ENCODE data around the genes TECPR1 and TRRAP.

- PRO-cap = no peak
Measured at GRCh38 chr7:95511701-95512144, 26.0 kb downstream of the ASB4 start.

- PRO-cap = no peak
Measured at GRCh38 chr7:95598940-95599228, 2.6 kb upstream of the PDK4 start.

- PRO-cap = no peak
Measured at GRCh38 chr7:96169418-96169727, 152.5 kb downstream of the SLC25A13 start.

GRCh38 chr7:96220762-96221295 lies 101.1 kb downstream of the SLC25A13 start:
- PRO-cap = no peak

DNA sequence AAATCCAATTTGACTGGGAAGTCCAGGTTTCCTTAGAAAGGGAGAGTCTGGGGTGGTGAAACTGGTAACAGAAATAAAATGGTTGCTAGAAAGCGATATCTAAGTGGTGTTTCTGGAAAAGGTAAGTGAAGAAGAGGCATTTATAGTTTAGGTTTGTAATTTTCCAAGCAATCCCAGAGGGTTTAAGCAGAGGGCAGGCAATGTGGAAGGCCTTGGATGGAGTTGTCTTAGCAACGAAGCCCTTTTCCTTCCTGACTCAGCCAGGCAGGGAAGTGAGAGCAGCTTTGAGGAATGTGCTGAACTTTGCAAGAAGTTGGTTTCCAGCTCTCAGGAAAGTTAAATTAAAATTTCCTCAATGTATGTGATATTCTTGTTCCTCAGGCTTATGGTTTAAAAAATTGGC lies 66.7 kb upstream of the SLC25A13 start:
- PRO-cap = no peak

GRCh38 chr7:96401245-96401679 lies 79.4 kb upstream of the SLC25A13 start:
- PRO-cap = no peak

DNA sequence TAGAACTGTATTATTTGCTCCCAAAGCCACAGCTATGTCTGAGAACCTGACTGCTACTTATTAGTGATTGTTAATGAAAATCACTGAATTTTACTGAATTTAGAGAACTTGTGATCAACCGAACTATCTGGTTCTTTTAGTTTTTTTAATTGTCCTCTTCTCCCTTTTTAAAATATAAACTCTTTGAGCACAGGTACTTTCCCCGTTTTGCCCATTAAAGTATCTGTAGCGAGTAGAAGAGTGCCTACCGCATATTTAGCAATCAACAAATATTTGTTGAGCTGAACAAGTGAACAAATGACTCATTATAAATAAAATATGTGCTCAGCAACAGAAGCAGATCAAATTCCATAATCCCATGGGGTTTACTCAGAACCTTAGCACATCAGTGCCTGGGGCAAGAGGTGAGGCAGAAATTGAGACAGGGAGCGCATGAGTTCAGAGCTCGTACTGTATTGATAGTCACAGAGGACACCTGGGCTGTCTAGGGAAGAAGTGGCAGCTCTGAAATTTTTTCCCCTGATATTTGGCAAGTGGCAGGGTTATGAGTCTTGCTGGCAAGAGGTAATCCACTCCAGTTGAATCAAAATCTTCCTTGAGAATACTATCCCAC lies 161.0 kb downstream of the SEM1 start:
- PRO-cap = no peak

DNA sequence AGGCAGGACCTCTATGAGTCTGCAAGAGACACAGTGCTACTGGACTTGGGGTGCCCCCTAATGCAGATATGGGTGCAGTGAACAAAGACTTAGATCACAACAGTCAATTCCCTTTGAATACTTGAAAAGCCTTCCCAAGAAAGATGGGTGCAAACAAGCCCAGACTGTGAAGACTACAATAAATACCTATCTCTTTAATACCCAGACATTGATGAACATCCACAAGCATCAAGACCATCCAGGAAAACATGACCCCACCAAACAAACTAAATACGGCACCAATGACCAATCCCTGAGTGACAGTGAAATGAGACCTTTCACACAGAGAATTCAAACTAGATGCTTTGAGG lies 129.0 kb upstream of the DLX6 start:
- PRO-cap = no peak

GRCh38 chr7:97027182-97027520 lies 2.5 kb upstream of the DLX5 start:
- PRO-cap = no peak

DNA sequence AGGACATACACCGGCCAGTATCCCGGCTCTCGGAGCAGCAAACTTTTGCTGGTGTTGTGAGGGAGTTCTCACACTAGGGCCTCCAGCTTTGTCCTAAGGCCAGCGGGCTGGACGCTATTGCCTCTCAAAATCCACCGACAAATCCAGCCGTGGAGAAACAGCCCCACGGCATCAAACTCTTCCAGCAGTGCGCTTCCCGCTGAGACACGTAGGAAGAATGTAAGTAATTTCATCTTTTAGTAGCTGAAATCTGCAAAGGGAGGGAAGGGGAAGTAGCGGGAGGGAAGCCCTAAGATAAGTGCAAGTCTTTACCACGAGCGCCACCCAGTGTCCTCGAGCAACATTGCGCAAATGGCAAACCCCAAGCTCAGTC lies 2.9 kb upstream of the DLX5 start:
- PRO-cap = no peak

DNA sequence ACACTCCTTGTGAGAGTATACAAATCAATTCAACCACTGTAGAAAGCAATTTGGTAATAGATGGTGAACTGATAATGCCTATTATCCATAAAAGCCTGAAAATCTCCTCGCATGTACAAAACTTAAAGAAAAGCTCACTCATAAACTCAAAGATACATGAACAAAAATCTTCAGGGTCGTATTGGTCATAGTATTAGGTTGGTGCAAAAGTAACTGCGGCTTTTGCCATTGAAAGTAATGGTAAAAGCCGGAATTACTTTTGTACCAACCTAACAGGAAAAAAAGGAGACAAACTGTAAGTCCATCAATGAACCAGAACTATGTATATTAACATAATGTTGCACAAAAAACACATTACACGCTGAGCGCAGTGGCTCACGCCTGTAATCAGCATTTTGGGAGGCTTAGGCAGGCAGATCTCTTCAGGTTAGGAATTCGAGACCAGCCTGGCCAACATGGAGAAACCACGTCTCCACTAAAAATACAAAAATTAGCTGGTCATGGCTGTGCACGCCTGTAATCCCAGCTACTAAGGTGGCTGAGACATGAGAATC lies 173.9 kb downstream of the SDHAF3 start:
- PRO-cap = no peak

- PRO-cap = no peak
Measured at GRCh38 chr7:98203106-98203815, 8.0 kb upstream of the BHLHA15 start.

DNA sequence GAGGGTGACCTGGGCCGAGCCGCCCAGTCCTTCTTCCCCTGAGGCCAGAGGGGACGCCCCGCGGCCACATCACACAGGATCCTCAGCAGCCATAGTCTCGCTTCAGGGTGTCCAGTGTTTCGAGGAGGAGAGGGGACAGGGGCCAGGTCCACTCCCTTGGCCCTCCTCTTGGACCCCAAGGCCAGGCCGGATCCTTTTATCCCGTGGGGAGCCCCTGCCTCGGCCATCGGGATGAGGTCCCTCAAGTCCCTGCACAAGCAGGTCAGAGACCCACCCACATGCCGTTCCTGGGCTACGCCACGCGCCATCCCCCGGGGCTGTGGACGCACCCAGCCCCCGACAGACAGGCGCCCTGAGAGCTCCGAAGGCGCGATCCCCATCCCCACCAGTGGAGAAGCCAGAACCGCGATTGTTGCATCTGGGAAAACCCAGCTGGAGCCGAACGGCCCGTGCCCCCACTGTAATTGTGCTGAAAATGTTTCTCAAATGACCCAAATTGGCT lies 3.7 kb downstream of the BHLHA15 start:
- PRO-cap = no peak

DNA sequence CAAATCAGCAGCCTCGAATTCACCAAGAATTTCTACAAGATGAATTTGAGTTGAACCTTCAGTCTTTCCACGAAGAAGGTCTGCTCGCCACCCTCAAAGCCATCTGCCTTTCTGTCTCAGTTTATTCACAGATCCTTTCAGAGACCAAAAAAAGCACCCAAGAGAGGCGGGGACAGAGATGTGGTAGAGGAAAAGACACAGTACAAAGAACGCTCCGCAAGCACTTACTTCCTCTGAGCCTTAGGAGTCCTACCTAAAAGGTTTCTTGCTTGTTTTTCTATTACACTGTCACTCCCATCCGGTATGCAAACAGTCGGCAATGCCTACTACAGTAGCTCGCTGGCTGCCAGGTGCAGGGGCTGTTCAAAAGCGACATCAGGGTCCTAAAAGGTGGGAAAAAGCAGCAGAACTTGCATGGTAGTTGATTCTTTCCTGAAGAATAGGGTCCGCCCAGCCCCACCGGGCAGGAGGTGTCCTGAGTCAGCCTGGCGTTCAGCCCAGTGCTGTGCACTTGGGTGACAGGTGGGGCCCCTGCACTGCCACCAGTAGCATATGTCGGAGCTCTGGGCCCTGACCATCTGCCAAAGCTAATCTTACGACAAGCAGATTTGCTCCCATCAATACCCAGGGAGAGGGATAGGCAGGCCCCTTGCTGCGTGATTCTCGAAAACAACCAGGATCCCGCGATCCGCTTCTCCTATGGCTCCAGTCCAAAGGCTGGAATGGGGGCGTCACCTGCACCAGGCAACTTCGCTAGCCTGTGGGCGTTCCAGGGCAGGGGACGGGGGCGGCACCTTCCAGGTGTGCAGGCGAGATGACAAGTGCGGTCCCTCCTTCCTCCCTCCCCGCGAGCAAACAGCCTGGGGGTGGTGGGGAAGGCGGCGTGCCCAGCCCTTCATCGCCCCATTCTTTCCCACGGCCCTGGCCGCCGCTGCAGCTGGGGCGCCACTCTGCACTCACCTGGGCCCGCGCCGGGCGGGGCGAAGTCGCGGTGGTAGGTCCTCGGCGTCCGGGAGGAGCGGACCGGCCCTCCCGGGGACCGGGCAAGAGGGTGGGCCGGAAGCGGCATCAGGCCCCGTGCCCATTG lies at the start of gene TECPR1:
Gene TECPR1 (minus strand): TSS at position 1,067 of the 1,087 bp plus-strand sequence.
- PRO-cap = bidirectional peak, plus-strand start outside the sequence, minus-strand start at position 1,010 of the sequence

DNA sequence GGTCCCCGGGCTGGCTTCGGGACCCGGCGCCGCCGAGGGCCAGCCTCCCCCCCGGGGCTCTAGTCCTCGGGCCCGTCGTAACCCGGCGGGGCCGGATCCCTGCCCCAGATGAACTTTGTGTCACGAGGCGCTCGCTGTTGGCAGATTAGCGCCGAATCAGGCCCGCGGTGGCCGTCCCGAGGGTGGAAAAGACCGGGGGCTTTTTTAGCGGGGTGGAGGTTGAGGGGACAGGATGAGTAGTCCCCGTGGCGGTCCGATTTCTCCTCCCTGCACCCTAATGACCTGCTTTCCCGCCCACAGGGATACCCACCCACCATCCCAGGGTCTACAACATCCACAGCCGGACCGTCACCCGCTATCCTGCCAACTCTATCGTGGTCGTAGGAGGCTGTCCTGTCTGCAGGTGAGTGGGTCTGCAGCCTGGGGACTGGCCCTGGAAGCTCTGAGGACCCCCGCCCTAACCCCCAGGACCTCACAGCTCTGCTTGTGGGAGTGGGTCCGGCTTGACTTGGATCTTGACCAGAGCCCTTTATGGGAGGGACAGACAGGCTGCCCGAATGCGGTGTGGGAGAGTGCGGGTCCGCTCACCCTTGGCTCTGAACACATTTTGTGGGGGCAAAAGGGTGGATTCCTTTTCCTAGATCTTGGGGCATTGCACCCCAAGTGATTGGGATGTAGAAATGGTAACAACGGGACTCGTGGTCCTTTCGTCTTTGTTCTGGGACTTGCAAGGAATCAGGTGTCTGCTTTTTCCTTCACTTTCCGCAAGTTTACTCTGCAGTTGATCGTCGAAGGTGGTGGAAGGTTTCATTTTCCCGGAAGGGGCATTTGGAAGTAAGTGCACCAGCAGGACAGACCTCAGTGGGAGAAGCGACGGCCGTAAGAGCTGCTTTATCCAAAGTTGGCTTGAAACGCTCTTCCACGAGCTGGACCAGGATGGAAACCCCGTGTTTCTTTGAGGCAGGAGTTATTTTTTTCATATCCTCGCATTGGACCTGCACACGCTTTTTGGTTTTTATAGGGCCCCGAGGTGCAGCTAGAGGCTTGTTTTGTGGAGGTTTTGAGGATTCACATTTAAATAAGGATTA lies 909 bp downstream of the BRI3 start:
- PRO-cap = no peak

GRCh38 chr7:98335656-98336182 lies 54.2 kb downstream of the BRI3 start:
- PRO-cap = no peak

GRCh38 chr7:98366602-98366991 lies 34.3 kb downstream of the BAIAP2L1 start:
- PRO-cap = no peak

GRCh38 chr7:98470509-98471107 lies 69.7 kb upstream of the BAIAP2L1 start:
- PRO-cap = no peak

- PRO-cap = no peak
Measured at GRCh38 chr7:98822465-98822860, 47.4 kb downstream of the TMEM130 start.

DNA sequence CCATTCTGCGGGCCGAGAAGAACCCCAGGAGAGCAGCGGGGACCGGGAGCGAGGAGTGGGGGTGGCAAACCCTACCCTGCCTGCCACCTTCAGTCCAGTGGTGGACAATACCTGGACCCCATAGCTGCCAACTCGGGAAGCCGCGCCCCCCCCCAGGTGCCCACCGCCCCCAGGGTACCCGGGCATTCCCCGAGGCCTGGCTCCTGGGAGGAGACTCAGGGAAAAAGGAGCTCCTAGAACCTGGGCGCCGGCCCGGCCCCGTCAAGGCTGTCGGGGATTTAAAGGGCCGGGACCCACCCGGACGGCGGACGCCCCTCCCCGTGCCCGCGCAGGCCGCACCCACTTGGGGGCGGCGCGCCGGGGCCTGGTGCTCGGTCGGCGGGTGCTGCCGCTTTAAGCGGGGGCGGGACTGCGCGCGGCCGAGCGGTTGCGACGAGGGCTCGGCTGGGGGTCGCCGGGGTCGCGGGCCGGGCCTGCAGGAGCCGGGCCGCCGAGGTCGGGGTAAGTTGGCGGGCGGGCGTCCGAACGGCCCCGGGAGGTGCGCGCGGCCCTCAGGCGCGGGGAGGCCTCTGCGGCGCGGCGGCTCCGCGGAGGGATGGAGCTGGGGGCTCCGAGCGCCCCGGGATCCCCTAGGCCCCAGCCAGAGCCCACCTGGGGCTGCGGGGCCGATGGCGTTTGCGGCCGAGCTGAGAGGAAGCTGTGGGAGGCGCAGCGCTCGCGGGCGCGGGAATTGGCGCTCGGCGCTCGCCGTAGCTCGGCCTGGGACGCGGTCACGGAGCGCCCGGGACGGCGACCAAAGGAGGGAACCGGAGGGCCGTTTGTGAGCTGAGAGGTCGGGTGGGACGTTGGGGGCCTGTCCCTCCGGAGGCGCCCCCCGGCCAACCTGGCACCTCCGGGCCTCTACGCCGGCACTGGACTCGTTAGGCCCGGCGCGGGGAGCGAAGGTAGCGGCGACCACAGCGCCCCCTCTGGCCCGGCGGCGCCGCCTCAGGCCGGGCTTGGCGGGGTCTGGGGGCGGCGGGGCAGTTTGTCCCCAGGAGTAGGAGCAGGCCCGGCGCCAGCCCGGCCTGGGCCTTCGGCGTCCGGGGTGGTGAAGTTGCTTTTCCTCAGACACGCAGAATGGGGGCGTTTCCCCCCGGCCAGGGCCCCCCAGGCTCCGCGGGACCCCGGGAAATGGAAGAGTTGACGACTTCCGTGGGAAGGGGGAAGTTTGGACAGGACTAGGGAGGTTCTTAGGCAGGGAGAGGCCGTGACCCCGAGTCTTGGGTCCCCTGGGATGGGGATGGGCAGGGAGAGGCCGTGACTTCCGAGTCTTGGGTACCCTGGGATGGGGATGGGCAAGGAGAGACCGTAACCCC lies at the start of gene TRRAP:
Gene TRRAP (plus strand): TSS at position 396 of the 1,358 bp plus-strand sequence.
- PRO-cap = unidirectional peak, plus-strand start at position 396 of the sequence; bidirectional peak, plus-strand start at position 821 of the sequence, minus-strand start at position 669 of the sequence; bidirectional peak, plus-strand start at position 1,036 of the sequence, minus-strand start at position 913 of the sequence